Neutrophil (primary cell): ENCODE data around the genes TMEM184A and NUDT1.

DNA sequence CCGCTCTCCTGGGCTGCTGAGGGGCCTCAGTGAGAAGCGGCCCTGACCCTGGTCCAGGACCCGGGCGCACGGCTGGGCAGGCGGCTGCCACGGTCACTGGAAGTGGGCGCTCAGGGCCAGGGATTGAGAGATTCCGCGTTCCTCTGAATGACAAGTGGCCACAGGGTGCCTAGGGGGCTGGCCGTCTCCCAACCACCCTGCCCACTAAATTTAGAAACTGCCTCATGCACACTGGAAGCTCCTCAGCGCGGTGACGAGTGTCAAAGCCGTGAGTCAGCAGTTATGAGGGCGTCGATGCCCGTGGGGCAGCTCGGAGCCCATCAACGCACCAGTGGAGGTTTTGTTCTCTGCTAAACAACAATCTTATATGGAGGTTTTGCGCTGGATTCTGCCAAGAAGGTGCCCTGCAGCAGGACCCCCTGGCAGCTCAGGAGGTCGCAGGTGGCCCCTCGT, 9.1 kb upstream of the INTS1 start:
- PRO-cap = no peak

DNA sequence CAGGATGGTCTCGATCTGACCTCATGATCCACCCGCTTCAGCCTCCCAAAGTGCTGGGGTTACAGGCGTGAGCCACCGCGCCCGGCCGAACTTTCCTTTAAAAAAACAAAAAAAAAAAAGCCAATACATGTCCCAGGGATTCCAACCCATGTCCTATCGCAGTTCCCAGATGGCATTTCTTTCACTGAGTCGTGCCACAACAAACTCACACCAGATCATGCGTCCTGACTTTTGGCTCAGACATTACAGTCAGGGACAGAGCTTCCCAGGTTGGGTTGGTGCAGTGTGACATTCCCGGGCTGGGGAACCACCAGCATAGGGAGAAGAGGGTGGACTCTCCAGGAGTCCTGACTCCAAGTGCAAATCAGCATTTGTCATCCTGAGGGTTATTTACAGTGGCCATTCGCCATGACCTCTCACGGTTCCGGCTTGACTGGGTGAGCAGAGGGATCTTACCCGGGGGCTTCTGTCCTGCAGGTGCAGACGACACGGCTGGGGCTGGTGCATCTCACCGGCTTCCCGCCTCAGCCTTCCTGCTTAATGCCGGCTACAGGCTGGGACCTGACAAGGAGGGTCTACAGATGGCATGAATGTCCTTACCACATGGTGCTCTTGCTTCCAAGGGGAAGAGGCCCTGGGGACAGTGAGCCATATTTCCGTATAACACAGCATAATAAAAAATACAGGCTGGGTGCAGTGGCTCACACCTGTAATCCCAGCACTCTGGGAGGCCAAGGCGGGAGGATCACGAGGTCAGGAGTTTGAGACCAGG, 12.4 kb upstream of the INTS1 start:
- PRO-cap = no peak

- PRO-cap = no peak
Observed at GRCh38 chr7:1542191-1542649, 11.7 kb downstream of the MAFK start.

DNA sequence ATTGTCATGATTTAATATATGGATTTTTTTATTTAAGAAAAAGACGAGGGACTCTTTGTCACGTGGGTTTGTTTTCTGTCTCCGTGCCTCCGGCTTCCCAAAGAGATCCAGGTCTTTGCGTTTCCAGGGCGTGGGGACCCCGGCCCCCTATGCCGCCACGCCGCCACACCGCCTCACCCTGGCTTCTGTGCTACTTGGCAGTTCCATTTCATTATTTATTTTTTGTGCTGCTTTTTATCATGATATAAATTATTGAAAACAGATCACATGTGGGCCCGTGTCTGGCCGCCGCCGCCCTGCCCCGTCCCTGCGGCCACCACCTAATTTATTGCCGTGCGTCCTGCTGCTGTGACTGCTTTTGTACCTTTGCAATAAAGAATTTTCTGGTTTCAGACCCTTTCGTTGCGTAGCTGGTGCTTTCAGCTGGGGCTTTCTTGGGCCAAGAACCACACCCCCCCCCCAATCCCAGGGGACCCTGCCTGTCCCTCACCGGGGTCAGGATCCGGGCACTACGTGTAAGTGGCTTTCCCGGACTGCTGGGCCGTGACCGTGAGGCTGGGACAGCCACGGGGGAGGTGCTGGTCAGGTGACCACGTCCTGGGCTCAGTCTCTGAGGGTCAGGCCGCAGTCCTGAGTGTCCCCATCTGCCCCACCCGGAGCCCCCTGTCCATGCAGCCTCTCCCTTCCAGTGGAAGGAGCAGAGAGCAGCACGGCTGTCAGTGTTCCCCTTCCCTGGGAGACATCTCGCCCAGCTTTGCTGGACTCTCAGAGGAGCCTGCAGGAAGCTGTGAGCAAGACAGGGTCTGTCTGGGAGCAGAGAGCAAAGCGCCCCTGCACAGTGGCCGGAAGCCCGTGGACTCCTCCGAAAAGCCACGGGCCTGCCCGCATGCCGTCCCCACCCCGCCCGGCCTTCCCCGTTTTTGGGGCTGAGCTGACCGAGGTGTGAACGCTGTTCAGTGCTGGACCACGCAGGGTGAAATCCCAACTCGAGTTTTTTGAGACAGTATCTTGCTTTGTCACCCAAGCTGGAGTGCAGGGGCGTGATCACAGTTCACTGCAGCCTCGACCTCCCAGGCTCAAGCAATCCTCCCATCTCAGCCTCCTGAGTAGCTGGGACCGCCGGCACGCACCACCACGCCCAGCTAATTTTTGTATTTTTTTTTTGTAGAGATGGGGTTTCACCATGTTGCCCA, 12.5 kb downstream of the MAFK start:
- PRO-cap = no peak

DNA sequence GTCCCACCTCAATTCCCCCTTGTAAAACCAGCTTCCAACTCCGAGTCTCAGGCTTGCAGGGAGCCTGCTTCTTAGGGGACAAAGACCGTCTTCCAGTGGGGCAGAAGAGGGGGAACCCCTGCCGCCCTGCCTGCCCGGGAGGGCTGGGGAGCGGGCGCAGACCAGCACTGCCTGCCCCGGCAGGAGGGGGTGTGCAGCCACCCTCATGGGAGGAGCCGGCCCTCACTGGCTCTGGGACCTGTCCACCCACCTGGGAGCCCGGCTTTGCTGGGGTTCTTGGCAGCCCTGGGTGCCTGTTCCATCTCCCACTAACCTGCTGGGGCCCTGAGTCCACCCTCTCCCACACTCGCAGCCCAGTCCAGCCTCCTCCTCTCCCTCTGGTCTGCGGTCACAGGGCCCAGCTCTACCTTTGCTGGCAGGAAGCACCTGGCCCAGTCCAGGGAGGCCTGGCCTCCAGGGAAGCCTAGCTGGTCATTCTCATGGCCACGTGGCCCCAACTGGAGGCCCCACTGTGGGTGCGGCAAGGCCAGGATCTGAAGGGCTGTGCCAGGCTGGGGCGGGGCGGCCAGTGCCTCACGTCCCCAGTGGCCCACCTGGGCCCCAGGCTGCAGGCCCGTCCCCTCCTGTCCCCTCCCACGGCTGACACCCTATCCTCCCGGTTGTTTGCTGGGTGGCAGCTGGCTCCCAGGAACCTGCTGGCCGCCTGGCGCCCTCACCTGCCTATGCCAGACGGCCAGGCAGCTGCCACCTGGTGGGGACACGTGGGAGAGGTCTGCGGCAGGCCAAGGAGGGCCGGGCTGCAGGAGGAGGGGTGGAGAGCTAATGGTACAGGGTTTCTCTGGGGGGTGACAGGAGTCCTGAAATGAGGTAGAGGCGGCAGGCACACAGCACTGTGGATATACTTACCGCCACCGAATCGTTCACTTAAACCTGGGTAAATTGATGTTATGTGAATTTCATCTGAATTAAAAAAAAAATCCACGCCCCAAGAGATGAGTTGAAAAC, at the start of gene TMEM184A:
TSS of gene TMEM184A (minus strand) at position 499 of the 1,005 bp plus-strand sequence.
- PRO-cap = no peak

DNA sequence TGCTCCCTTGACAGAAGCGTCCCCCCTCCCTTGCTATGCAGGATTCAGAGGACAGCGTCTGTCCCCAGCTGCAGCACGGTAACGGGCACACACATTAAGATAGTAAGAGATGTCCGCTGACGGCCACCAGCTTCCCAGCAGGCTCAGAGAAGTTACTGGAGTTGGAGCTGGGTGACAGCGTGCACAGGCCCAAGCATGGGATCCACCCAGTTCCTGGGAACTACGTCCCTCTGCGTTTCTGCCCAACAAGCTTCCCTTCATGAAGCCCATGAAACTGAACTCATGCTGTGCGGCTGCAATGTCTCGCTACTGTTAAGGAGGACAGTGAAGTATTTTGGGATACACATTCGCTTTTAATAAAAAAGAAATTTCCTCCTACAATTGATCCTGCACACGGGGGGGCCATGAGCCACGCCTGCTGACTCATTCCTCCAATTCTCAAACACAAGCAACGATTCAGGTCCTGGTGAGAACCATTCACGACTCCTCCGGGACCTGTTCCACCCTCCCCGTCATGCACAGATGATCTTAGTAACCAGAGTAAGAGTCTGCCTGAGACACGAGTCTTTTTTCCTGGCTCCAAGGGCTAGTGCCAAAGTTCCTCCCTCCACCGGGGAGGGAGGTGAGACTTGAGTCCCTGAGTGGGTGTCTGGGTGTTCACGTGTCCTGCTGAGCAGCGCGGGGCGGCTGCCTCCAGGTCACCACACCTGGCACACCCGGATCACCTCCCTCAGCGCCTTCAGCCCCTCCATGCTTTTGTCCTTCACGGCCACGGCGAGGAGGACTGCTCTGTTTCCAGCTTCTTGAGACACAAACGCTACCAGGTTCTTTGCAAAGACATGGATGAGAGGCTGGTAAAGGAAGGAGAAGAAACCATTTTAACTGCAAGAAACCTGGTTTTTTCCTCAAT, 2.6 kb downstream of the PSMG3 start:
- PRO-cap = no peak

- PRO-cap = no peak
Observed at GRCh38 chr7:1665562-1666287, 4.4 kb upstream of the ELFN1 start.

- PRO-cap = no peak
Observed at GRCh38 chr7:1695009-1695346, 24.9 kb downstream of the ELFN1 start.

DNA sequence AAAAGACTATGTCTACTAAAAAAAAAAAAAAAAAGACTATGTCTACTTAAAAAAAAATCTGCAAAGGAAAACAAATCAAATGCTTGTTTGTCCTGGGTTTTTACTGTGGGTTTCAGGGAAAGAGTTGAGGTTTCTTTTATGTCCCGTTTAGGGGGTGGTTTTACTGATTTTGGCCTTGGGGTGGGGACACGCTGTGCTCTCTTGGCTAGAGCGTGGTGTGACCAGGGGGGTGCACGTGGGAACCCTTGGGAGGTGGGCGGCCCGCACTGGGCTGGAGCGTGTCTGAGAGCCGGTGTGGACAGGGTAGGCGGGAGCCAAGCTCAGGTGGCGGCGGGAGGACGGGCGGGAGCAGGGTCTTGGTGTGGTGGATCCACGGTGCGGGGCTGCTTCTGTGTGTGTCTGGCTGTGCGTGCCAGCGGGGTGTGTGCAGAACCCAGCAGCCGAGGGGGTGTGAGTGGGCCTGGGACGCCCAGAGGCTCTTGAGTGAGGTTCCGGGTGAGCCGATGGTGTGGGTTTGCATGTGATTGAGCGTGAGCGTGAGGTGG, 77.9 kb downstream of the ELFN1 start:
- PRO-cap = no peak

GRCh38 chr7:1920242-1920698, 250.2 kb downstream of the ELFN1 start:
- PRO-cap = no peak

DNA sequence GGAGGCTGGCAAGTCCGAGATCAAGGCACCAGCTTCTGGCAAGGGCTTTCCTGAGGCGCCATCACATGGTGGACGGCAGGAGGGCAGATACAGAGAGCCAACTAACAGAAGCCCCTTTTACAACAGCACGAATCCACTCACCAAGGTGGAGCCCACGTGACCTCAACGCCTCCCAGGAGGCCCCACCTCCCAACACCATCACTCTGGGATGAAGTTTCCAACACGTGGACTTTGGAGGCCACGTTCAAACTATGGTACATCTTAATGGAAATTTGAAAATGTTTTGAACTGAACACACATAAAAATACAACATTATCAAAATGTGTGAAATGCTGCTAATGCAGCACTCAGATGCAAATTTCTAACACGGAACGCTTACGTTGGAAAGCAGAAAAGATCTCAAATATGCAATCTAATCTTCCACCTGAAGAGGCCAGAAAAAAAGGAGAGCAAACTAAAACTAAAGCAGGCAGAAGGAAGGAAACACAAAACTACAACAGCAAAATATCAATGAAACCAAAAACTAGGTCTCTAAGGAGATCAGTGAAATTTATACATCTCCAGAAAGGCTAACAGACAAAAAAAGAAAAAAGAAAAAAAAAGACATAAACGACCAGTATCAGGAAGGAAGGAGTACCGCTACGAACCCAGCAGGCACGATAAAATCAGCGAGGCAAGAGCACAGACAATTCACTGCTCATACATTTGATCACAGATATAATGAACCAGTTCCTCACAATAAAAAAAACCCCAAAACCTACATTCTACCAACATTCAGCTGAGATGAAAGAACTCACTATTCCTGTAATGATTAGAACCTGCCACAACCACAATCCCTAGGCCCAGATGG, 255.6 kb downstream of the ELFN1 start:
- PRO-cap = no peak

GRCh38 chr7:1936274-1936962, 266.3 kb downstream of the ELFN1 start:
- PRO-cap = no peak

DNA sequence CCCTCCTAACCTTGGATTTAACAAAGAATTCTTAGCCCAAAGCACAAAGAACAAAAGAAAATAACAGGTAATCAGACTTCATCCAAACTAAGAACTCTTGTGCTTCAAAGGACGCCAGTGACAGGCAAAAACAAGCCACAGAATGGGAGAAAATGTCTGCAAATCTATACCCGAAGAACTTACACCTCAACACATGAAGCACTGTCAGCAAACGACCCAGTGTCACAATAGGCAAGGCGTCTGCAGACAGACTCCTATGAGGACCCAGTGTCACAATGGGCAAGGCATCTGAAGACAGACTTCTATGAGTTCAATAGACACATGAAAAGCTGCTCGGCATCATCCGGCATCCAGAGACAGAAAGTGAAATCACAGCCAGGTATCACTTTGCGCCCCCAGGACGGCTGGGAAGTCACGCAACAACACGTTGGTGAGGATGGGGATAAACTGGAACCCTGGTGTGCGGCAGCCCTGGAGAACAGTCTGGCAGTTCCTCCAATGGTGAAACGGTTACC, 273.2 kb downstream of the ELFN1 start:
- PRO-cap = no peak

- PRO-cap = no peak
Observed at GRCh38 chr7:2019342-2020495, 213.0 kb downstream of the MAD1L1 start.

GRCh38 chr7:2063439-2064236, 169.1 kb downstream of the MAD1L1 start:
- PRO-cap = no peak

DNA sequence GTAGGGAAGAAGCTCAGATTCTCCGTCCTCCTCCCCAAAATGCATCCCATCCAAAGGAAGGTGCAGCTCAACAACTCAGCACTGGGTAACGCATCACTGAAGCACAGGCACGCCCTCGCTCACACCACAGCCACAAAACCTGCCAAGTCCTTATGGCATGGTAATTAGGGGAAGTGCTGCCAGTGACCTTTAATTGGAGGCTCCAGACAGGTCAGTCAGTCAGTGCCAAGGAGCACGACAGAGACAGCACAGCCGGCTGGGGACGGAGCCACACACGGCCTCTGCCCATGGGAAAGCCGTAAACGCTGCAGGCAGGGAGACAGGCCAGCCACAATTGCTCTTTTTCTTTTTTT, 146.6 kb downstream of the MAD1L1 start:
- PRO-cap = no peak

DNA sequence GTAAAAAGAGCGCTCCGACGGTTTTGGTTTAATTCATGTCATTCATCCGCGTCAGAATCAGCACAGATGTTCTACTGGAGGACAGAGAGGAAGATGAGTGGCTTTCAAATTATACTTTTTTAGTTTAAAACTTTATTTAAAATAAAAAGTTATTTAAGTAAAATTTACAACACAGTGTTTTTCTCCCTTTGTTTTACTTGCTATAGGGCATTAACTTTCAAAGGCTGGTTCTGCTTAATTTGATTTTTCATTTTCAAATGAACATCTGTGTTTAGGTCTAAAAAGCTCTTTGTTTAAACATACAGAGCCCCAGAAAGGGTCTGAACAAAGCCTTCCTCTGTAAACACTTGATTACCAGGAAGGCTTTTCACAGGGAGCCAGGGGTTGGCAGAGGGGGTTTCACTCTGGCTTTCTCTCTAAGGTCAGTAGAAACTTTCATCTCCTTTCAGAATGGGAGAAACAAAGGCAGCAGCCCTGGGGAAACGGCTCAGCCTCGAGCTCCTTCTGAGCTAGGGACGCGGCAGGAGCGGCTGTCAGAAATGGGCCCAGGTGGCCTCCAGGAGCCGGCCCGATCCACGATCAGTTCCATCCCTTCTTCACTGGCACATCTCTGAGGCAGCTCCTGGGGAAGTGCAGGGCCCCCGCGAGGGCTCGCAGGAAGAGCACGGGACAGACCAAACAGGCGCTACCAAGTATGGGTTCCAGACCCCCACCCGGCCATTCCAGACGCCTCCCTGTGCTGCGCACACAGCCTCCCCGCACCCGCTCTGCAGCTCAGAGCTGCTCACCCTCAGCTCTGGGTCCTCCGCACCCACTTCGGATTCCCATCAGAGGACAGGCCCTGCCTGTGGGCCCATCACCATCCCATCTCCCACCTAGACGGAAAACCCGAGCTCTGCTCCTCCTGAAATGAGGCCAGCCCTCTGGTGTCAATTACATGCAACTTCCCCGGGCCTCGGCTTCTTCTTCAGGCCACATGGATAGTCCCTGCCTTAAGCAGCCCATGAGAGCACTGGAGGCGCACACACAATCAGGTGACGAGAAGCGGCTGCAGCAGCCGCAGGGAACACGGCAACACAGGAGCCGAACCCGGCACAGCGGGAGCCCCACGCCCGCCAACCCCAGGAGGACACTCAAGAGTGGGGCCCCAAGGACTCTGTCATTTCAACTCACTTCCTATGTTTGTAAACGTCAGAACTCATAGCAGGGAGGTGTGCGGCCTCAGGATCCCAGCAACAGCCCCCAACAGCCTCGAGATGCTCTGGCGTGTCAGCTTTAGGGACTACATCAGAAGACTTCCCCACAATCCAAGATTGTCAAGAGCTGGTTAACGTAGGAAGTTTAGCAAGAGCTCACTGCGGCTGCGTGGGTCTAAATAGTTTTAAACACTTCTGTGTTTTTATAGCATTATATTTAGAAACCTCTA, 123.9 kb downstream of the MAD1L1 start:
- PRO-cap = no peak

DNA sequence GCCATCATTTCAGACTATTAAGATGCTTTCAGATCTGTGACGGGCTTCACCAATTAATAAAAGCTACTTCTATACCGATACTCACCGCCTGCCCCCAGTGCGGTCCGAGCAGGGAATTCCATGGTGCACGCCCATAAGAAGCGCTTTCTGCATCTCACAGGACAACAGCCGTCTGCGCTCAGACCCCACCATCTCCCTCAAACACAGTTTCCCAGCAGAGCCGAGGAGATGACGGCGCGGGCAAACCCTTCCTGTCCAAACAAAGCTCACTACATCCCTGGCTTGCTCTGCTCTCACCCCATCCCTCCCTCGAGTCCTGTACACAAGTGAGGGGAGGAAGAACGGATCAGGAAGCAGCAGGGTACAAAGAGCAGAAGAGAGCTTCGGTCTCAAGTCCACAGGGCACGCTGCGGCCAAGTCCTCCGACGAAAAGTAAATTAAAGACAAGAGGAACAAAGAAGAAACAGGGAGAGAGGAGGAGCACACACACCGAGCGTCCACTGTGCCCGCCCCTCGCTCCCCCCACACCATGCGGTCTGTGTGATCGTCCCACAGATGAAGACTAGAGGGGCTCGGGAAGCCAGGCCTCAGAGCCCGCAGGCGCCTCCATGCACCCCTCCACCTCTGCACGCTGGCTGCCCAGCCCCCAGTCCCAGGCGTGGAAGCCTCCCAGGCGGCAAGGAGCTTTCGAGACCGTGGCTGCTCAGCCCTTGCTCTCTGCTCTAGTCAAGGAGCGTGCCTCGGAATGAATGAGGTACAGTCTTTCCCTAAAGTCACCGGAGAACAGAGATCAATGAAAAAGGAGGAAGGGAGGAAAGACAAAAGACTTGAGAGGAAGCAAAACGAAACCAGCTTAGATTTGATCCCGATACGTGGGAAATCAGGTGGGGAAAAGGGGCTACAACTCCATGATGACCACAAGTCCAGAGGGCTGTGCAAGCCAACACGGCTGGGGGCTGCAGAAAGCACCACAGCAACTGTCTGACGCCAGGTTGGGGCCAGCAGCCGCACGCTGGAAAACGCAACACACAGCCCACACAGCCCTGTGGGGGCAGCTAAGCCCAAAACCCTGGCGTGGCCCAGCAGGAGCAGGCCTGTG, 121.7 kb downstream of the MAD1L1 start:
- PRO-cap = no peak

GRCh38 chr7:2225399-2225969, 7.3 kb downstream of the MAD1L1 start:
- PRO-cap = no peak

DNA sequence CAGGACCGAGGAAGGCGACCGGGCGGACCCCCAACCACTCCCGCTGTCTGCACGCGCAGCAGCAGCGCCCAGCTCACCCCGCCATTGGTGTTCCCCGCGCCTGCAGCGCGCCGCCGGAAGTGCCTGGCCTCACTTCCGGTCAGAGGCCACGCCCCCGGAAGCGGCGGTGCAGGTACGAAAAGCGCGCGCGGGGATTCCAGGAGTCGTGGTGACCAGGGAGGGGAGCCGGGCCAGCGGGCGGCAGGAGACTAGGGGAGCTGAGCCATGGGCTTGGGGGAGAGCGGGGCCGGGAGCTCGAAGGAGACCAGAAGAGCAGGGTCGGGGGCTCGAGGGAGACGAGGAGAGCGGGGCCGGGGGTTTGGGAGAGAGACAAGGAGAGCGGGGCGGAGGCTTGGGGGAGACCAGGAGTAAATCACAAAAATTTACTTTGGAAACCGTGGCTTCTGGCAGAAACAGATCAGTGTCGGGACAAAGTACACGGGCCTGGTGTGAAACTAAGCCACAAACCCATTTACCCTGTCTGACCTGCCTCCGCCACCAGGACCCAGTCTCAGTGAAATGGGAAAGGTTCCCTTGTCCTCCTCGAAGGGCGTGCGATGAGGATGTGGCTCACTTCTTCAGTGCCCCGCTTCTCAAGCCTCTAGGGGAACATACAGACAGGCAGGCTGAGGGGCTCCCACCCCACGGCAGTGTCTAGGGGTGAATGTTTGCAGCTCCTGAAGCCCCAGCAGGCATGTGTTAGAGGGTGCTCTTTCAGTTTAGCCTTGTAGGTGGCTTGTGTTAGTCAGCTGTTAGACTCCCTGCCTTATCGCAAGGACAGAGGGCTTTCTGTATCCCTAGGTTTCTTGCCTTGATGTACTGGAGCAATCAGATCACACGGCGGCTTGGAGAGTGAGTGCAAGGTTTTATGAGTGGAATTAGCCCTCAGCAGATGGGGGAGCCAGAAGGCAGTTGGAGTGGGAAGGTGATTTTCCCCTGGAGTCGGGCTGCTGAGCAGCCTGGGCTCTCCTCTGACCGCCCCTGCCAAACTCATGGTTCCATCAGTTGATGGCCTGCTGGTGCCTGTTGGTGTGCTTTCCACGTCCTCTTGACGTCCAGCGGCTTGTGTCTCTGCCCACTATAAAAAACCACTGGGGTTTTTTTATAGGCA, at the start of gene NUDT1:
TSS of gene NUDT1 (plus strand) at position 142 of the 1,150 bp plus-strand sequence.
- PRO-cap = bidirectional peak, plus-strand start at position 199 of the sequence, minus-strand start at position 86 of the sequence